Mammary microvascular endothelial cell (primary cell): ENCODE results near the genes MKLN1 and AKR1B15.

GRCh38 chr7:131004861-131005415 lies 270.9 kb upstream of the KLF14 start:
- RAMPAGE, long total RNA: no peak

DNA sequence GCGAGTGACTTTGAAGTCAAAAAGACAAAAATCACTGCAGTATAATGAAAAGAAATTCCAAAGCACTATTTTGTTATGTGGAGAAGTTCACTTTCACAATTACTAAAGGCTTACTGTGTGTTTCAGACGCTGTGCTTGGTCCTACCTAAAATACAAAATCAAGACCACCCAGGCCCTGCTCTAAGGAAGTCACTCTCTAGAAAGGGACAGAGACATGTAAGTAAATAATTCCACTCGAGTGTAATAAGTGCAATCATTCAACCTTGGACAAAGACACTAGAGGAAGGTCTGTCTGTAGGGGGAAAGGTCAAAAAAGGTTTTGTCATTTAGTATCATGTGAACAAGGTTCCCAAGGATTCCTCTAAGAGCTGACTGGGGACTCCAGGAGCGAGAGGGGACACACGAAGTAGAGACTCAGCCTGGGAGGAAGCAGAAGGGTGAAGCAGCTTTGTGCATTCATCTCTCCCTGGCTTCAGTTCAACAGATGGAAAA lies 274.7 kb upstream of the KLF14 start:
- RAMPAGE, long total RNA: no peak

GRCh38 chr7:131028674-131029408 lies 294.8 kb upstream of the KLF14 start:
- RAMPAGE, long total RNA: no peak

GRCh38 chr7:131071653-131072507 lies 255.8 kb upstream of the MKLN1 start:
- RAMPAGE, long total RNA: no peak

GRCh38 chr7:131072508-131073800 lies 254.7 kb upstream of the MKLN1 start:
- RAMPAGE, long total RNA: no peak

GRCh38 chr7:131124294-131124867 lies 203.3 kb upstream of the MKLN1 start:
- RAMPAGE, long total RNA: no peak

GRCh38 chr7:131326596-131326997 lies 1.1 kb upstream of the MKLN1 start:
- RAMPAGE, long total RNA: no peak

DNA sequence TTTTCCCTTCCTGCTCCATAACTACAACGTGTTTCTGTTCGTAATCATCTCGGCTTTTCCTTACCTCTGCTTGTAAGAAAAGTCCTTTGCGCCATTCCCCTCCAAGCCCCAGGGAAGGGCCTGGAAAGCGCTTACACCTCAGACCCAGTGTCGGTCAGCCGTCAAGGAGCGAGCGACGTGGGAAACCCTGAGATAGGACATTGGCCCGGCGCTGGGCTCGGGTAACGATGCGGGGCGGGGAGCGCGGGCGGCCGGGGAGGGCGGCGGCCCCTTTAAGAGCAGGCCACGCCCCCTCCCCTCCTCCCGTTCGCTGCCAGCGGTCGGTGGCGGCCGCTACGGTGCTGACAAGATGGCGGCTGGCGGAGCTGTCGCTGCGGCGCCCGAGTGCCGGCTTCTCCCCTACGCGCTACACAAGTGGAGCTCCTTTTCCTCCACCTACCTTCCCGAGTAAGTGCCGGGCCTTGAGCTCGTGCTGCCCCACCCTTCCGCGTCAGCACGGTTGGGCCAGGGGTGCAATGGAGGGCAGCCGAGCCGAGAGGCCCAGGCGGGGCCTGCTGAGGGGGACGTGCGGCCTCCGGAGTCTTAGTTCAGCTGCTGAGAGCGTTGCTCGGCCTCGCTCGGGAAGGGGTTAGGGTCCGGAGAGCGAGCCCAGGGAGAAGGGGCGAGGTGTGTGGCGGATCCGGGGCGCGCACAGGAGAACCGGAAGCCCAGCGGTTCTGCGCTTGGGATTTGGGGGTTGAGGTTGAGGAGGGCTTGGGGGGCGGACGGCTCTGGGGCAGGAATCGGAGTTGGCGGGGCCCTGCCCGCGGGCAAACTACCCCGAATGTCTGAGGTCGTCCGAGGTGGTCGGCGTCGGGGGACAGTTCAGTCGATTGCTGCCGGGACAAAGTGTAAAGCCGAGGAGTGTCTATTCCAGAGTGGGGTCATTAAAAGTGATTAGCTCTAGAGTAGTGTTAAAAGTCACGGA lies at the start of gene MKLN1:
Gene MKLN1 (plus strand): TSS at position 326 of the 967 bp plus-strand sequence.
- RAMPAGE, long total RNA: start-site peak on the plus strand centred at position 322 of the sequence, 46 bp wide, 456 and 41 reads in 2 replicates

- RAMPAGE, long total RNA: no peak
These were observed 71.4 kb downstream of the MKLN1 start for GRCh38 chr7:131399024-131399515.

- RAMPAGE, long total RNA: no peak
These were observed 67.1 kb downstream of the PODXL start for GRCh38 chr7:131489032-131490034.

DNA sequence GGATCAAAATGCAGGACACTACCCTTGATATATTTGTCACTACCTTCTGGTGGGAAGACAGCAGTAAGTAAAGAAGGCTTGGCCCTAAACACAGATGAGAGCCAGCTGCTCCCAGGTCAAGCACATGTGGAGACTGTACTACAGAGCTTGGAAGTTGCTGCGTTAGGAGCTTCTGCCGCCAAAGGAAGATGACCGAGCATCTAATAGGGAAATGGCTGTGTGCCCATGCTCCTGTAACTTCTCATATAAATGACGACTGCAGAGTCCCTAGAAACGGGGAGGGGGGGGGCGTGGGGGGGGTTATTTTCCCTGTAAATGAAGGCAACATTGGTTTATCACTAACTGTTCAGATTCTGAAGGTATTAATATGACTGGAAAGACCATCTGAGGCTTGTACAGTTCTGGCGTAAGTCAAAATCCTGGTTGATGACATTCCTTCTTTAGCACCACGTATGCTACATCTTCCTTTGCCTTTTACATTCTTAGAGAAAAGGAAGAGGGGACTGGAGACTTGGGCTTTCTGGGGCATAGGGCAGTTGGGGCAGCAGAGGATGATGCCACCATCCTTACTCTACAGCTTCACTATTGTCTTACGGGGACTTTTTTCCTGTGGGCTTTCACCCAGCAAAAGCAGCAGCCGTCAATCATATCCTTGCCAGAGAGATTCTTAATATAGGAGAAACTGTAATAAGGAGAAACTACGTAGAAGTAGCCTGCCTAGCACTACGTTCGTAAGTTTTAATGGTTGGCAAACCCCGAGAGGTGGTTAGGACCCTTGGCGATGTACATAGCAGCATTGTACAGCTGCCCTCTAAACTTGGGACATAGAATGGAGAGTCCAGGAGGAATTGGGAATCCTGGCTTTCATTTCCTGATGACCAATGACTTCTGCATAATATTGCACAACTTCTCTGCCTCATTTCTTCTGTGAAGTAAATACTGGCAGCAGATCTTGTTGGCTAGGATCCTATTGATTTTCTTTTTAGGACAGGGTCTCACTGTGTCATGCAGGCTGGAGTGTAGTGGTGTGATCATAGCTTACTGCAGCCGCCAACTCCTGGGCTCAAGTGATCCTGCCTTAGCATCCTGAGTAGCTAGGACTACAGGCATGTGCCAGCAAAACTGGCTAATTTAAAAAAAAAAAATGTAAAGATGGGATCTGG lies 58.5 kb downstream of the PODXL start:
- RAMPAGE, long total RNA: no peak

GRCh38 chr7:131502738-131503497 lies 53.5 kb downstream of the PODXL start:
- RAMPAGE, long total RNA: no peak

DNA sequence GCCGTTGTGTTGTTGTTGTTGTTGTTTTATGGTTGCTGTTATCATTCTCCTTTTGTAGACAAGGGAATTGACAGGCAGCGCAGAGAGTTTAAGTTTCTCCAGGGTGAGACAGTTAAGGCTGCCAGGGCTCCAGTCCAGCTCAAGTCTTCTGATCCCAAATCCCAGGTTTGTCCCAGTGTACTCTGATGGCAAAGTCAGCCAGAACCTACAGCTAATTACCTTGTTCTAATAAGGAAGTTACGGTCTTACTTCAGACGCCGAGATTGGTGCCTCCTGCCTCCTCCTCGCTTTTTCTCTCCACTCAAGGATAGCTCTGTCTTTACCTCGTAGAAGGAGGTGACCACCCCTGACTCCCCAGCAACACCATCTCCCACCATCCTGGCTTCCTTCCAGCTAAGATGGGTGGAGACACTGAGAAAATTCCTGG lies 21.4 kb upstream of the PODXL start:
- RAMPAGE, long total RNA: no peak

DNA sequence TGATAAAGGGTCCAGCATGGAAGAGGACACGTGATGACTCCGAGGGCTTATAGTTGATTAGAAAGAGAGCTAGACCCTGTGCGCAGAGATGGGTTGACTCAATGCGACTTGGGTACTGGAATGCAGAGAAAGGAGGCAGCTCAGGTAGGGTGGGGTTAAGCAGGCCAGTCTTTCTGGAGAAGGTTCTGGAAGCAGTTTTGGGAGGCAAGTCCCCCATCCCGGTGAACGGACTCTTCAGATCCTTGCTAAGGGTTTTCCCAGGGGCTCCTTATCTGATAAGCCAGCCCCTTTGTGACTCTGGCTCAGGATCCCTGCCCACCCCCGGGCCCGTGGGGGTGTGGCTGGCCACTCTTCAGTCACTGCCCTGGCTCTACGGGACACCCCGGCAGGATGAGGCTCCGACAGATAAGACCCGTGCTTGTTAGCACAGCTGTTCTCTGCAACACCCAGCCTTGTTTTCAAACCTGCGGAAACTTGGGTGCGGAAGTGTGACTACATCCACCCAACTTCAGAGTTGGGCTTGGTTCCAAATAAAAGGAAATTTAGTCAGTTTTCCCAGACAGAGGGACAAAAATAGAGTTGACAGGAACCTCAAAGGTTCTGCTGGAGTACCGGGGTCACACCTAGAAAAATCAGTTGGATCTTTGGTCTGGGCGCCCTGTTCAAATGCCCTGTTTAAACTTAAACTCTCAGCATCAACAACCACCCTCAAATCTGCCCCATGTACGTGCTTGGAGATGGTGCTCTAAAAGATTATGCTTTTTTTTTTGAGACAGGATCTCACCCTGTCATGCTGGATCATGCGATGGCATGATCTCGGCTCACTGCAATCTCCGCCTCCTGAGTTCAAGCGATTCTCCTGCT lies 66.8 kb upstream of the PODXL start:
- RAMPAGE, long total RNA: no peak

DNA sequence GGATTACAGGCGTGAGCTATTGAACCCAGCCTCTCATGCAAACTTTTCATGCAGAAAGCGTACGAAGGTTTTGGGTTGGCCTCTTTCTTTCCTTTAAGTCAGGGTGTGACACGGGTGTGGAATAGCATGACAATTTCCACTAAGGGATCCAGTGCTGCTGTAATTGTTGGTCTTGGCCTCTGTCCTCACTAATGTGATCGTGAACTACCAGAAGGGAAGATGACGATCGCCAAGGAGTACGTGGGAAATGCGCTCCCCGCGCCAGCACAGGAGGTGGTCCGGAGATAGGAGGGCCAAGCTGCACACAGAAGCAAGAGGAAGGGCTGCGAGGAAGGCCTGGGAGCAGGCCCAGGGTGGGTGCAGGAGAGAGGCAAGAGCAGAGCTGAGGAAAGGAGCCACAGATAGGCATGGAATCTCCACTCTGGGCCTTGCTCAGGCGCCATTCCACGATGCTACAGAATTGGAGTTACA lies 79.7 kb upstream of the PODXL start:
- RAMPAGE, long total RNA: no peak

DNA sequence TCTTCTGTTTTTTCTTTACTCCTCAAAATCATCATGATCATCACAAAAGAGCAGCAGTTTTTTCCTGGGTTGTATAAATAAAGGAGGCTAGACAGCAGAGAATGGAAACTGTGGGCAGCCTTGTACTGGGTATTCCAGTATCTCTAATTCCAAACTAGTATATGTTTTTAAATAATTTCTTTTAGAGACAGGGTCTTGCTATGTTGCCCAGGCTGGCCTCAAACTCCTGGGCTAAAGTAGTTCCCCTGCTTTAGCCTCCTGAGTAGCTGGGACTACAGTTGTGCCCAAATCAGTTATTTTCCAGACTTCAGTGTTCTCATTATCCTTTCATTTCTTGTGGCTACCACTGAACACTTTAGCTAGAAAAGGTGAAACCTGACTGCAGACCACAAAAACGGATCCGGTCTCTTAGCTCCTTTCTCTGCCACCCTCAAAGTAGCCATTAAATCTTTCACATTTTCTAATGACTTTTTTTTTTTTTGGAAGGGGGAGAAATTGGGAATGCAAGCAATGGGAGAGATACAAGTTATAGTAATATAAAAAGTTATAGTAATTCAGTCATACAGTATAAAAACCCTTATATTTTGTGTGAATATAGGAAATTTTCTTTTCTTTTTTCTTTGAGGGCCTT lies 412.0 kb upstream of the LRGUK start:
- RAMPAGE, long total RNA: no peak

DNA sequence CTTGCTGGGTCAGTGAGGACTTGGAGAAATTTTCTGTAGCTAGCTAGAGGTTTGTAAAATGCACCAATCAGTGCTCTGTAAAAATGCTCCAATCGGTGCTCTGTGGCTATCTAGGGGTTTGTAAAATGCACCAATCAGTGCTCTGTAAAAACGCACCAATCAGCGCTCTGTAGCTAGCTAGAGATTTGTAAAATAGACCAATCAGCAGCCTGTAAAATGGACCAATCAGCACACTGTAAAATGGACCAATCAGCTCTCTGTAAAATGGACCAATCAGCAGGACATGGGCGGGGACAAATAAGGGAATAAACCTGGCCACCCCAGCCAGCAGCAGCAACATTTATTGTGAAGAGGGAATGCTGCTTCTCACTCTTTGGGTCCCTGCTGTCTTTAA lies 347.6 kb upstream of the LRGUK start:
- RAMPAGE, long total RNA: no peak

GRCh38 chr7:134360042-134360535 lies 43.4 kb upstream of the SLC35B4 start:
- RAMPAGE, long total RNA: no peak

GRCh38 chr7:134548726-134549400 lies at the start of gene AKR1B15:
Gene AKR1B15, plus strand, starts transcription at chr7:134549110.
- RAMPAGE, long total RNA: no peak

DNA sequence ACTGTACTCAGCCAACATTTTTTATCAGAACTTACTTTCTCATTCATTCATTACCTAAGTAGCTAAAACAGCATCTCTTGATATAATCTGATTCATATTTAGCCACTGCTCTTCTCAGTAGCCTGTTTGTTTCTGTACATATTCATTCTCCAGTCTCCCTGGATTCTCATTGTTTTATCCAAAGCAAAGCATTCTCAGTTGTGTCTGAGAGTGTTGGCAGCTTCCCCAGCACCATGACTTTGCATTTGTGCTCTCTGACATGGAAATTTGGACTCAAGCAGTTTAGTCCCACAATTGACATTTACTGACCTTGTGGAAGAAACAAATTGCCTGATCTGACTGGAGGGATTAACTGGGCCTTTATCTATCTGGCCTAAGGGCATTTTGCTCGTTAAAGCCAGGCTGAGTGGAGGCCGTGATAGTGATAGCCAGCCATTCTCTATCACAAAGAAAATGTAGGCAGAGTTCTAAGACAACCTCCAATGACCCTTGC lies 44.9 kb downstream of the AKR1B15 start:
- RAMPAGE, long total RNA: no peak